LHCN-M2 (cell line): ENCODE measurements around a stretch of chr3.

- RAMPAGE, long total RNA = no peak
Measured at GRCh38 chr3:171753036-171753746, 57.1 kb downstream of the PLD1 start.

DNA sequence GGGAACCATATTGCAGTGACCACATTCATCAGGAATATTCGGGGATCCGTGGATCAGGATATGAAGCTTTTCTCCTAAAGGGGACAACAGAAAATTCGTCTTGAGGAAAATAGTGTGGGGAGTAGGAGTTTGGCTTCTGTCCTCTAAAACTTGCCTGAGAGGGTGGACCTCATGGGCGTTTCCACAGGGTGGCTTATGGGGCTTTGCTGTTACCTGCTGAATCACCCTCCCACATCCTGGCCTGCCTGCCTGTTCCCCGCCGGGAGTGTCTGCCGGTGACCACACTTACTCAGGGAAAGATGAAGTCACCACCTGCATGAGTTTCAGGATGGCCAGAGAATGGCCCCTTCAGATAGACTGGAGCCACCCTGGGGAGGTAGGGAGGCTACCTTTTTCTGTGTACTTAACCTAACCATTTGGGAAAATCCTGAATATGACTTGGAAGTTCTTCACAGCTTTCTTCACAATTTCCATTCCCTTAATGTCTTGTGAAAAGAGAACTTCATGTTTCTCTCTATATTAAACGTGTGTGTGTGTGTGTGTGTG, 78.4 kb upstream of the FNDC3B start:
- RAMPAGE, long total RNA = no peak

- RAMPAGE, long total RNA = no peak
Measured at GRCh38 chr3:172081769-172082686, 42.6 kb downstream of the FNDC3B start.

GRCh38 chr3:172094579-172095242, 55.3 kb downstream of the FNDC3B start:
- RAMPAGE, long total RNA = no peak

DNA sequence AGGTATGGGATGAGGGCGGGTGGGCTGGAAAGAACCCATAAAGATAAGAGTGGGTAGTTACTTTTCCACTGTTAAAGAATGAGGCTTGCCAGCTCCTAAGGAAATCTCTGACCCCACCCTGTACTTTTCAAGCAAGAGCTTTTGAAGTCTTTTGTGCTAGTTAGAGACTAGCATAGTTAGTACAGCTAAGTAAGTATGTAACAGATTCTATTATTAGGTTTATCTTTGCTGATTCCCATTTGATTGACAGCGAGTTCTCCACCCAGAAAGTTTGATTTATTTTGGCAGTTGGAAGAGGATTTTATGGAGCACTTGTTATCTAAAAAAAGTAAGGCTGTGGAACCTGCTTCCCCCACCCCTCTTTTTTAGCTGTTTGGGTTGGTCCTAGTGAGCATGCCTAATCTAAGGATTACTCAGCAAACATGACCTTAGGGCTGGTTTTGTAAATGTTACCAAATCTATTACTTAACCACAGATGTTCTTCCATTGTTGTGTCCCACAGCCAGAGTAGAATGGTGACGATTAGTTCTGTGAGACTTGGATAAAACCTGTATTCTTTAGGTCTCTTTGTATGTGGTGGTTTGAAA, 57.6 kb downstream of the FNDC3B start:
- RAMPAGE, long total RNA = no peak

DNA sequence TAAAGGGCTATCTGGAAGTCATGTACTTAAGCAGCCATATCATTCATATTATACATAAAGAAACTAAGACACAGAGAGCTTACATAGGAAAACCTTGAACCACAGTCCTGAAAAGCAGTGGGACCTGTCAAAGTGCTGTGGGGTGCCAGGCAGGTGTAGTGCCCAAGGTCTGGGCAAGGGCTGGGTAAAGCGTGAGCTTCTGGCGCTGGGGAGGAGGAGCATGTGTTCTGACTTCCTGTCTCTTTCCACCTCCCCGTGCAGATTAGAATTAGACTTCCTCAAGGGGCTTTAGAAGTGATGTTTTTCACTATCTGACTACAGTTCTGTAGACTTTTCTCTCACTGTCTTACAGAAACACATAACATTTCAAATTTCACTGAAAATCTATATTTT, 63.1 kb downstream of the FNDC3B start:
- RAMPAGE, long total RNA = no peak

DNA sequence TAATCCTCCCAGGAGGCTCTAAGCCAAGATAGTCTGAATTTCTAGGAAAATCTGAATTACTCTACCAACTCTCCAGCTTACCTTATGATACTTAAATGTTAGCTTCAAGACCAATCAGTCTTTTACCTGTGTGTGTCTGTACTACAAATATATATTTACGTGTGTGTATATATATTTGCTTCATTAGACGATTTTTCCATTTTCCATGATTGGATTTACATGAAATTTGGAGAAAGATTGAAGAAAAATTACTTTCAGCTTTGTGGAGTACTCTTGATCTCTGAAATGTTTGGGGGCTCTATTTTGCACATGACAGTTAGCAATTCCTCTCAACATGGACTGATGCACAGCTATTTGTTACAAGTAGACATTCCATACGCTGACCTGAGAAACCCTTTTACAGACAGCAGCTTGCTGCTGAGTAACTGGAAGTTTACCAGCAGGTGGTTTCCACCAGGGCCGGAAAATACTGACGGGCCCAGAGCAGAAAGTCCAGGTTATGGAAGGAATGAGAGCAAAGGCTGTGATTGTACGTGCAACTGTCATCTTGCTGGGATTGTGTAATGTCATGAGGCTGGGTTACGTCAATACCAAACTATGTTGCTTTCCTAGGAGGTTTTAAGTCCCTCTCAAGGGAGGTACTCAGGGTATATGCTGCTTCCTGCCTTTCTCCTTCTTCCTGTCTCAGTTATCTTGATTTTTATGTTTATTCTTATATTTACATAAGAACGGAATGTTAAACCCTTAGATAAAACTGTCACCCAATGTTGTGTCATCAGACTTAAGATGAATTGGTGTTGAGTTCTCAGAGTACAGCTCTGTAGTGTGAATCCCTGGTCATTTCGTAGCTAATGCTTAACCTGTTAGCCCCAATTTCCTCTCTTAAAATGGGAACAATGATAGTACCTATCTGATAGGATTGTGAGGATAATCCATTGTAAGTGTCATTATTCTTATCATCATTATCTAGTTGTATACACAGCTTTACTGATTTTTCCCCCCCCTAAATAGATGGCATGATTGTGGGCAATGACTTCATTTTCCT, 101.1 kb downstream of the FNDC3B start:
- RAMPAGE, long total RNA = no peak

- RAMPAGE, long total RNA = no peak
Measured at GRCh38 chr3:172162800-172163345, 123.5 kb downstream of the FNDC3B start.

- RAMPAGE, long total RNA = no peak
Measured at GRCh38 chr3:172179427-172180645, 140.5 kb downstream of the FNDC3B start.

- RAMPAGE, long total RNA = no peak
Measured at GRCh38 chr3:172258051-172258601, 190.1 kb downstream of the GHSR start.

DNA sequence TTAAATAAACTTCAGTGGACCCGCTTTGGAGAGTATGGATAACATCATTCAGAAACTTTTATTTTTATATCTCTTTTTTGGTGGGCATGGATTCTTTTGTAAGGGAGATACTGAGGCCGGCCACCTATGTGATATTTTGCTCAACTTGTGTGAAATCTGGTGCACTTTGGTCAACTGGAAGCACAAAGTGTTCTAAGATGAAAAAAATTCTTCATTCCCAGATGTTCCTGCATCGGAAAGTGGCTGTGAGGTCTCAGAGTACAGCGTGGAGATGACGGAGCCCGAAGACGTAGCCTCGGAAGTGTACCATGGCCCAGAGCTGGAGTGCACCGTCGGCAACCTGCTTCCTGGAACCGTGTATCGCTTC, 104.4 kb downstream of the GHSR start:
- RAMPAGE, long total RNA = no peak

GRCh38 chr3:172561567-172562740, 38.7 kb upstream of the TNFSF10 start:
- RAMPAGE, long total RNA = no peak

DNA sequence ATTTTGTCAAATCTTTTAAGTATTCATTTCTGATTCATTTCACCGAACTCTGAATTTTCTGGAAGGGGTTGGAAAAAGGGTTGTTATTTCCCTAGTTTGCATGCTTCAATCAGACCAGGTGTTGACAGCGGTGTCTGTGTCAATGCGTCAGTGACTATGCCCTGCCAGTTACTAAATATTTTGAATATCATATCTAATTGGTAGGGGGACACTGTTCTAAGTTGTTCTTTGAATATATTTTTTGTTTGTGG, 62.7 kb upstream of the TNFSF10 start:
- RAMPAGE, long total RNA = no peak

GRCh38 chr3:173395740-173396204, 1.8 kb upstream of the NLGN1 start:
- RAMPAGE, long total RNA = no peak

GRCh38 chr3:173398065-173398523, 550 bp downstream of the NLGN1 start:
- RAMPAGE, long total RNA = no peak

GRCh38 chr3:173711638-173712040, 314.1 kb downstream of the NLGN1 start:
- RAMPAGE, long total RNA = no peak

GRCh38 chr3:176170620-176170960, 1026.7 kb downstream of the TBL1XR1 start:
- RAMPAGE, long total RNA = no peak

DNA sequence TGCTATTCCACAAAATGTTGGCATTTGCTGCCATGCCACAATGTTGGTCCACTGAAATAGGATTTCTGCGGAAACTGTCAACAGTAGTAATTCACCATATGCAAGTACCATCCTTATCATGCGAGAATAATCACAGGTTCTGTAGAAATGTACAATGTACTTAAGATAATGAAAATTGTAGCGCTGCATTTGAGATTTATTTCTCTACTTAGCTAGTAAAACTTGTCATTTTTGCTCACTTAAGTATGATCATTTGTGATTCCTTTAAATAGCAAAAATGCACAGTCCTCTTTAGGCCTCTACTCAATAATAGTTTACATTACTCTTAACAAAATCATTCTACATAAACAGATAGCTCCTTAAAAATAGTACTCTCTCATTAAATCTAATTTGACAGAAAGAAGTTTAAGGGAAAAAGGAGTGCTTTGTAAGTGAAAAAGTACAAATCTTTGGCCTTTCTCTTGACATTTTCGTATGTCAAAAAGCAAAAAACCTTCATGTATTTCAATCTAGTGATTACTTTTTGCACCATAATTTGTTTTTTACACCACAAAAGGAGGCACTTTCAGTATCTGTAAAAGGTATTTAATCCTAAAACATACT, 175.5 kb downstream of the TBL1XR1 start:
- RAMPAGE, long total RNA = no peak

DNA sequence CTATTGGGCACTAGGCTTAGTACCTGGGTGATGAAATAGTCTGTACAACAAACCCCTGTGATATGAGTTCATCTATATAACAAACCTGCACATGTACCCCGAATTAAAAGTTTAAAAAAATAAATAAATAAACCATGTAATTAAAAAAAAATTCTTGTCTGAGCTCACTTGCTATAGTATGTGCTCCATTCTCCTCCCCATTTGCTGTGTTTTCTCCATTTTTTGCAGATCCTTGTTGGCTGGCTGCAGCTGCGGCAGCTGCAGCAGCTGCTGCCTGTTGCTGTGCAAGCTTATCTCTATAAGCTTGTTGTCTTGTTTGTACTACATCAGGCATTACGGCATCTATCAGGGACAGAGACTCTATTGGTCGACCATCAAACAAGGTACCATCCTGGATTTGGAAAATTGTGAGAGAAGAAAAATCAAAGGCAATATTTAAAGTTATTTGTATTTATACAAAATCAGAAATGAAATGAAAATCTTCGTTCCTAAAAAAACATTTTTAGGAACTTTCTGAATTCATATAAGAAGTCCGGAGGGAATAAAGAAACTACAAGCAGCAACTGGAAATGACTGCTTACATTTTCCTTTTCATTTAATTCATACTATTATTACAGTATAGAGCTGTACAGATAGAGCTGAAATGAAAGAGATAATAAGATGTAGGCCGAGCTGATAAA, 145.8 kb downstream of the TBL1XR1 start:
- RAMPAGE, long total RNA = no peak

DNA sequence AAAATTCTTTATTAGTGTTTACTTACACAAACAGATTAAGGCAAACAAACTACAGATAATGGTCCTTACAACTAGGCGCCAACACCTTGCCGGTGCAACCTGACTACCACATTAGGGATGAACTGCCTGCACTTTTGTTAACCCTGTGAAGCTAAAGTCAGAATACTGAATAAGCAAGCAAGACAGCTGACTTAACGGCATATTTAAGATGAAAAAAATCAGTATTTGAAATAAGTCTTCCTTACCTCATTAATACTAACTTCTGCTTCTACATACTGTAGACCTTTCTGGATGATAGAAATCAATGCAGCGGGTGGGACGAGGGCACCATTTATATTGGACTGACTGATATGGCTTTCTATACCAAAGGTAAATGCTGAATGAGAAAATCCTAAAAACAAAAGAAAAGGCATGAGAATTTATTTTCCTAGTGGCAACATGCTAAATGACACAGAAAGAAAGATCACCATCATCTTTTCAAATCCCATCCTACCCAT, 143.7 kb downstream of the TBL1XR1 start:
- RAMPAGE, long total RNA = no peak